Adrenal gland (tissue), 7 donors: ENCODE measurements around a stretch of chr14.

DNA sequence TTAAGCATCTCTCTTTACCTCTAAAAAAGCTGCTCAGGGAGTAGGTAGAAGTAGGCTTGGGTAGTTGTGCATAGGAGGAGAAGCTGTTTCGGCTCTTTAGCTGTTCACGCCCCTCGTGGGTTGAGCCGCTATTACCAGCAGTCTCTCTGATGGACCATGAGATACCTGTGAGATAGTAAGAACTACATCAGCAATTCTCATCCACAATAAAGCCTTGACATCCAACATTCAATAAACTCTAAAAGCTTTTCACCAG is 6.3 kb downstream of the VIPAS39 start:
- PRO-cap, 3 experiments = peak in 2 of 3 experiments; most common plus-strand start position 68 of the sequence (in 2)
- RAMPAGE, long total RNA, 4 experiments = no peak in any of the 4 experiments
- RRBS = no CpG with 5 or more reads among the region's 4 CpGs

GRCh38 chr14:77531003-77531648 is 32.5 kb upstream of the ISM2 start:
- PRO-cap, 3 experiments = no peak in any of the 3 experiments
- RAMPAGE, long total RNA, 4 experiments = no peak in any of the 4 experiments
- RRBS = no CpG with 5 or more reads among the region's 3 CpGs

DNA sequence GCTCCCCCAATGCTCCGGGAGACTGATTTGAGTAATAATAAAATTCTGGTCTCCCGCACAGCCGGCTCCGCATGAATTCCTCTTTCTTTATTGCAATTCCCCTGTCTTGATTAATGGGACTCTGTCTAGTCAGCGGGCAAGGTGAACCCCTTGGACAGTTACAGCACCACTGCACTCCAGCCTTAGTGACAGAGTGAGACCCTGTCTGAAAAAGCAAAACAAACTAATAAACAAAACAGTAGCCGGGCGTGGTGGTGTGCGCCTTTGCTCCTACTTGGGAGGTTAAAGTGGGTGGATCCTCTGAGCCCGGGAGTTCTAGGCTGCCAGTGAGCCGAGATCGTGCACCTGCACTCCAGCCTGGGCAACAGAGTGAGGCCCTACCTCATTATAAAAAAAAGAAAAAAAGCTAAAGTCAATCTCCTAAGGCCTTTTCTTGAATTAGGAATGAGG is 24.7 kb upstream of the SPTLC2 start:
- PRO-cap, 3 experiments = peak in 2 of 3 experiments; most common plus-strand start position 312 of the sequence (in 1); most common minus-strand start position 89 of the sequence (in 1)
- RAMPAGE, long total RNA, 4 experiments = no peak in any of the 4 experiments
- RRBS = 86% methylated on average over 3 of the region's 11 CpGs

DNA sequence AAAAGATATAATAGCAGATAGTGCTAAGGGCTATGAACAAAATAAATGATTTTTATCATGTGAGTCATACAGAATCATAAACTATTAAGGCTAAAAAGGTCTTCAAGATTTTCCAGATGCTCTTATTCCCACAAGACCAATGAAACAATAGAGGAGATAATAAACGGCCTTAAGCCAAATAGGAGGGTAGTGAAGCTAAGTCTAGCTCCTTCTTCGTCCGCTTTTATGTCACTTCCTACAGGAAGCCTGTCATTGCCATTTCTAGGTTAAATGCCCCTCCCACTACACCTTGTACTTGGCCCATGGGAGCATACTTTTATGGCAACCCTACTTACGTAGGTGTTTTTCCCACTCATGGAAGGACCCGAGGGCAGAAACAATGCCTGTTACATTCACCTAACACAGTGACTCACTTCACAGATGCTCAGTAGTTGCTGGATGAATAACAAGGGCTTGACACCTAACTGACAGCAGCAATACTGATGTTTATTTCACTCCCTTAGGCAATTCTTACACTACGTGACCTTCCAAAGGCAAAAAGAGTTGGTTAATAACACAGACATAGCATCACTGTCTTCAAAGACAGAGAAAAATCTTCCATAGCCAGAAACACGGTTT is 44.6 kb downstream of the ALKBH1 start:
- PRO-cap, 3 experiments = no peak in any of the 3 experiments
- RAMPAGE, long total RNA, 4 experiments = no peak in any of the 4 experiments
- RRBS = no CpG with 5 or more reads among the region's 7 CpGs

GRCh38 chr14:77717321-77717932 is 9.5 kb downstream of the SLIRP start:
- PRO-cap, 3 experiments = no peak in any of the 3 experiments
- RAMPAGE, long total RNA, 4 experiments = no peak in any of the 4 experiments
- RRBS = no CpG with 5 or more reads among the region's 2 CpGs

- PRO-cap, 3 experiments = peak in 2 of 3 experiments; most common minus-strand start chr14:79759370 (in 2)
- RAMPAGE, long total RNA, 4 experiments = no peak in any of the 4 experiments
- RRBS = no CpG with 5 or more reads among the region's 1 CpG
Observed at GRCh38 chr14:79759177-79759627, 452.1 kb downstream of the DIO2 start.

DNA sequence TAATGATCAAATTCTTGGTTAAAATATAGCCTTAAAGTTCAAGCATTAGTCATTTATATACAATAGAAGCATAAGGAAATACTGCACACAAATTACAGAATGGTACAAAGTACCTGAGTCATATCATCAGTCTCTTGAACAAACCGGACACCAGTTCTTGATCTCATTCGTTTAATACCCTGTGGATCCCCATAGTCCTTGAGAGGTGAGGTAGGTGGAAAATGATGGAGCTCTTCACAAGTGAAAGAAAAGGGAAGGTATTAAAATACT is 36.9 kb downstream of the CEP128 start:
- PRO-cap, 3 experiments = no peak in any of the 3 experiments
- RAMPAGE, long total RNA, 4 experiments = no peak in any of the 4 experiments
- RRBS = no CpG with 5 or more reads among the region's 2 CpGs

DNA sequence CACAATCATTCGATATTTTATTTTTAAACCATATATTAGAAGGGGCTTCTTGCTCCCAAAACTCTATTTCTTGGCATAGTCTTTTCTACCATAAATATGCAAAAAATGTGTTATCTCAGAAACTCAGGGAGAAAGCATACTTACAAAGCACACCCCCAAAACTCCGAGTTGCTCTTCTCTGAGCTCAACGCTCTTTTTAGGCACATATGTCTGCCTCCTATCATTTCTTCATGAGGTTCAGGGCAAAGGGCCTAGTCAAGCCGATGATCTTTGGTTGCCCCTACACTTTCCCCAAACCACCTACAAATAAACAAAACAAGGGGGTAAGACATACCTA is 2.3 kb downstream of the CEP128 start:
- PRO-cap, 3 experiments = no peak in any of the 3 experiments
- RAMPAGE, long total RNA, 4 experiments = no peak in any of the 4 experiments
- RRBS = no CpG with 5 or more reads among the region's 4 CpGs

DNA sequence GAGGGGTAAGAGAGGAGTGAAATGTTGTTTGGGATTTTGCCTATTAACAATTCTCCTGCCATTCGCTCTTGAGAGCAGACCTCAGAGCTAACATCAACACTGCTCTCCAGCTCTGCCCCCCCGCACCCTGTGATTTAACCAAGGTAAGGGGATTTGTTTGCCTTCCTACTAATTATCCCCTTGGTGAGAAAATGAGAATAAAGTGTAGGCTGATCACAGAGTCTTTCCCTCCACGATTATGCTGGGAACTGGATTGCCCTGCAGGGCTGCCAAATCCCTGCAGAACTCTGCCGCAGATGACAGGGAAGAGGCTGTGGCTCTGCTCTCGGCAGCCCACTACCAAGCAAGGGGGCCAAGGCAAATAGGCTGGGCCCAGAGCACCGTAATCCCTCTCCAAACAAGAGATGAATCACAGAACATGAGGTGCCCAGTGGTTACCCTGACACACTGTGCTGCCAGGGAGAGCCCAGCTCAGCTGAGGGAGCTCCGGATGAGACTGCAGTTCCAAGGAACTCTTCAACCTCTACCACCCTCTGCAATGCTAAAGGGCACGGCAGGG is 34.0 kb downstream of the STON2 start:
- PRO-cap, 3 experiments = no peak in any of the 3 experiments
- RAMPAGE, long total RNA, 4 experiments = no peak in any of the 4 experiments
- RRBS = no CpG with 5 or more reads among the region's 8 CpGs

GRCh38 chr14:81426852-81427958 is 27.1 kb upstream of the STON2 start:
- PRO-cap, 3 experiments = peak in 1 of 3 experiments; most common minus-strand start chr14:81427459 (in 1)
- RAMPAGE, long total RNA, 4 experiments = start-site peak on the minus strand in 3 of 4 experiments, at chr14:81427371-81427547 at its widest, 19 to 45 reads per replicate
- RRBS = 46% methylated on average over 4 of the region's 16 CpGs

DNA sequence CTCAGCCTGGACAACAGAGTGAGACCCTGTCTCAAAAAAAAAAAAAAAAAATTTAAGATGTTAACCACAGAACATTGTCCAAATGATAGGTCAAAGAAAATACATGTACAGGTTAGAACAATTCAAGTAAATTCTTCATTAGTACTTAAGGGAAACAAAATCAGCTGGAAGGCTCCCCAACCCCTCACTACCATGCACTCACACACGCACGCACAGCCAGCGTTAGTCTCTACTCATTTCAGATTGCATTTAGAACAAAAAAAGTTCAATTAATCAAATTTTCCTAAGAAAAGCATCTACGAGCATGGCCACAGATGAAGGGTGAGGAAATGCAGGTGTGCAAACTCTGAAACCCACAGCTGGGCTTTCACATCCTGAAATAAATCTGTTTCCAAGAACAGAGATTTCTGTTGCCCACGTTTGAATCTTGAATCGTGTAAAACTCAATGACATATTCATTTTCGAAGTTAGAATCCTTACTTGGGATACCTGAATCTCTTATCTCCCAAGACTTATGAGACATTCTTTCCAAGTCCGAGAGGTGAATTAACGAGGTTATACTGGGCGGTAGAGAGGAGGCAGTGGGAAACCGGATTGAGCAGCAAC is 62.6 kb downstream of the SEL1L start:
- PRO-cap, 3 experiments = no peak in any of the 3 experiments
- RAMPAGE, long total RNA, 4 experiments = no peak in any of the 4 experiments
- RRBS = no CpG with 5 or more reads among the region's 11 CpGs

GRCh38 chr14:81534388-81534614 is 648 bp upstream of the SEL1L start:
- PRO-cap, 3 experiments = no peak in any of the 3 experiments
- RAMPAGE, long total RNA, 4 experiments = no peak in any of the 4 experiments
- RRBS = no CpG with 5 or more reads among the region's 5 CpGs

- PRO-cap, 3 experiments = peak in 1 of 3 experiments; most common plus-strand start chr14:81655855 (in 1); most common minus-strand start chr14:81655709 (in 1)
- RAMPAGE, long total RNA, 4 experiments = no peak in any of the 4 experiments
- RRBS = no CpG with 5 or more reads among the region's 3 CpGs
Observed at GRCh38 chr14:81655628-81656190, 122.1 kb upstream of the SEL1L start.

GRCh38 chr14:84171368-84171696 is 1358.6 kb upstream of the FLRT2 start:
- PRO-cap, 3 experiments = no peak in any of the 3 experiments
- RAMPAGE, long total RNA, 4 experiments = no peak in any of the 4 experiments
- RRBS = no CpG with 5 or more reads among the region's 5 CpGs

DNA sequence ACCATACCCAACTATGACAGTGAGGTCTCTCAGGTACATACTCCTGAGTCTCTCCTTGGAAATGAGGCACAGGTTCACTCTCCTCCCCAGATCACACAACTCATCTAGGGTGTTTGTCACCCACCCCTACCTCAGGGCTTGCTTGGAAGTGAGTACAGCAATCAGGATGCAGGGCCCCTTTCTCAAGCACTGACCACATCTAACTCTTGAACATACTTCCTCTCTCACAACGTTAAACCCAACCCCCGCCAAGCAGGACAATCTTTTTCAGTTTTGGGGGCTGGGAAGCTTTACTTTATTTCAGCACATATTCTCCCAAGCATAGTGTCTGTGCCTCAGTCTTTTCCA is 2.5 kb upstream of the GPR65 start:
- PRO-cap, 3 experiments = no peak in any of the 3 experiments
- RAMPAGE, long total RNA, 4 experiments = no peak in any of the 4 experiments
- RRBS = no CpG with 5 or more reads among the region's 2 CpGs

DNA sequence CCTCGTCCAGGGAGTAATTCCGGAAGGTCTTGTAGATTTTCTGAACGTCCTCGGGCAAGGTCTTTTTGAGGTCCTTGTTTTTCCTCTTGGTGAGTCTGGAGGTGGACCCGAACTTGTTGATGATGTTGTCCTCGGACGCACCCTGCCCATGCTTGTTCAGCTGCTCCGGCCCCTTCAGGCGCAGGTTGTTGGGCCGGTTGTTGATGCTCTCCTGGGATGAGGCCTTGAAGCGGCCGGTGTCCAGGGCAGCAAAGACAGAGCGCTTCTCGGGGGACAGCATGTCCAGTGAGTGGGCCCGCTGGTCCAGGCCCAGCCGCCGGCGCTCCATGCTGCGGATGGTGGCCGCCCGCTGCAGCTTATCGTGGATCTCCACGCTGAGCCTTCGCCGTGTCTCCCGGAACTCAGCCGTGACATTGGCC is 137.4 kb downstream of the KCNK10 start:
- PRO-cap, 3 experiments = no peak in any of the 3 experiments
- RAMPAGE, long total RNA, 4 experiments = no peak in any of the 4 experiments
- RRBS = 94% methylated on average over 17 of the region's 27 CpGs

DNA sequence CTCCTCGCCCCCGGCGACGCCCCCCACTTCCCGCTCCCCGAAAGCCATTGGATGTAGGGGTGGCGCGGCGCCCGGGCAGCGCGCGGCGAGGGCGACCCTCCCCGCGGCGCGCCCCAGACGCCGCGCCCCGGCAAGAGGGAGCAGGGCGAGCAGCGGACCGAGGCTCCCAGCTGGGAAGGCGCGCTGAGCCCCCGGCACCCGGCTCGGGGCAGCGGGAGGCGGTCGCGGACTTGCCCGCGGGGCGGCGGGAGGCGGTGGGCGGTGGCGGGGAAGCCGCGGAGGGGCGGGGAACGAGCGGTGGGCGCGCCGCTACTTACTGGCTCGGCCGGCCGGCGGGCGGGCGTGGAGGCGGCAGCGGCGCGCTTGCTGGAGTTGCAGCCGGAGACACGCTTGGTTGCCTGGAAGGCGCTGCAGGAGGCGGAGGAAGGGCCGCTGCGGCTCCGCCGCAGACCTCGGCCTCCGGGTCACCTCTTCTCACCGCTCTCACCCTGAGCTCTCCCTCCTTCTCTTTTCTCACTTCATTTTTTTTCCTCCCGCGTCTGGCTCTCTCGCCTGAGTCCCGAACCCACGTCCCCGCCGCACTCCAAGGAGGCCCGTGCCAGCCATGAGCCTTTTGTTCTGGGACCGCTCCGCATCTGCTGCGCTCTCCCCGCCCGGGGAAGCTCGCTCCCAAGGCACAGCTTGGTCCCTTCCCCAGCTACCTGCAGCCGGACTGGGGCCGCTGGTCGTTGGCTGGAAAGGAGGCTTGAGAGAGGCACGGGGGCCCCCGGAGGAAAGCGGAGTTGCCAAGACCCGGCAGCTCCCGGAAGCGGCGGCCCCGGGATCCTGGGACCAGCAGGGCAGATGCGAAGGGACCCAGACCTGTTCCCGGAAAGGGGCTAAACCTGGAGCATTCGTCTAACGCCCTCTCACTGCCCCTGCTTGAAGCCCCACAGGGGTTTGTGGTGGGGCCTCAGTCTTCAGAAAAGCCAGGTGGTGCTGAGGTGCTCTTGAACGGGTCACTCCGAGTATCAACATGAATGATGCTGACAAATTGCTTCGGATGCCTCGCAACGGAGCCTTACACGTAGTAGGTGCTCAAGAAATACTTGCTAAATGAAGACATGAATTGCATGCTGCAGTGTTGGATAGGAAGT is 629 bp upstream of the KCNK10 start:
- PRO-cap, 3 experiments = no peak in any of the 3 experiments
- RAMPAGE, long total RNA, 4 experiments = no peak in any of the 4 experiments
- RRBS = 2% methylated on average over 55 of the region's 106 CpGs

DNA sequence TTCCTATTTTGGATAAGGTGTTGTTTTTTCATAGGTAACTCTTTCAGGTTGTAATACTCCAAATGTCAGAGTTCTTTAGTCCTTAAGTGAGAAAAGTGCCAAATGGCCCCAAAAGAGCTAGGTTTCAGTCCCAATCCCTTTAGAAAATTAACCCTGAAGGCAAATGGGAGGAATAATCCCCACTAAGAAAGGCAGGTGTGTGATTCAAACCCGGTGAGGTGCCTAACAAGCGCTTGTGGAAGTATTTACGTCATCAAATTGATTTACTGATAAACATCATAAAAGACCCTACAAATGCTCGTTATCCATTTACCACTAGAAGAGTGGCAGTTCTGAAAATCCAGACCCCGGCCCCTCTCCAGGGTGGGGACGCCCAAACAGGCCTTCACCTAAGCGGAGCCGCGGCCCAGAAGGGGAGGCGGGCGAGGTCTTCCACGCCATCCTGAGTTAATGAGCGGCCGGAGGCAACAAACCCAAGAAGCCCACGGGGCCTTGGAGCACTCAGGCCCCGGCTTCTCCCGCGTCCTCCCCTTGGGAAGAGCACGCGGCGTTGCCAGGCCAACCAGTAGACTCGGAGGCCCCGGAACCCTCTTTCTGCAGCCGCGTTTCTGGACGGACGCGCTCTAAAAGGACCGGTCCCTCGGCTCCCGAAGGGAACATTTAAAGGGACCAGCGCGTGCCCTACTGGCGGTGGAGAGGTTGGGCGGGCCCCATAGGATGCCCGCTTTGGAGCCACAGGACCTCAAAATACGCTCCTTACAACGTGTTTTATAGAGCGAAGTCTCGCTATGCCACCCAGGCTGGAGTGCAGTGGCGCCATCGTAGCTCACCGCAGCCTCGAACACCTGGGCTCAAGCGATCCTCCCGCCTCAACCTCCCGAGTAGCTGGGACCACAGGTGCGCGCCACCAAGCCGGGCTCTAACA is 3.6 kb downstream of the PTPN21 start:
- PRO-cap, 3 experiments = peak in 3 of 3 experiments; most common plus-strand start position 663 of the sequence (in 3); most common minus-strand start position 542 of the sequence (in 2)
- RAMPAGE, long total RNA, 4 experiments = no peak in any of the 4 experiments
- RRBS = 2% methylated on average over 18 of the region's 50 CpGs

GRCh38 chr14:89198640-89199443 is 218.2 kb downstream of the FOXN3 start:
- PRO-cap, 3 experiments = peak in 3 of 3 experiments; most common plus-strand start chr14:89199158 (in 3); most common minus-strand start chr14:89198864 (in 1)
- RAMPAGE, long total RNA, 4 experiments = no peak in any of the 4 experiments
- RRBS = no CpG with 5 or more reads among the region's 13 CpGs

- PRO-cap, 3 experiments = no peak in any of the 3 experiments
- RAMPAGE, long total RNA, 4 experiments = no peak in any of the 4 experiments
- RRBS = no CpG with 5 or more reads among the region's 11 CpGs
Observed at GRCh38 chr14:89255760-89256556, 161.1 kb downstream of the FOXN3 start.